Diencephalon (tissue), 2 donors: ENCODE measurements around a stretch of chr9.

- RAMPAGE, long total RNA, result no peak
These were observed 13.5 kb upstream of the NUP214 start for GRCh38 chr9:131111726-131112373.

- RAMPAGE, long total RNA, result no peak
These were observed 8.6 kb upstream of the NUP214 start for GRCh38 chr9:131116440-131117604.

GRCh38 chr9:131140306-131140758 lies 14.9 kb downstream of the NUP214 start:
- RAMPAGE, long total RNA, result no peak

GRCh38 chr9:131149844-131151120 lies 24.9 kb downstream of the NUP214 start:
- RAMPAGE, long total RNA, result no peak

- RAMPAGE, long total RNA, result no peak
These were observed 72.1 kb downstream of the FAM78A start for GRCh38 chr9:131204201-131204652.

GRCh38 chr9:131252093-131252528 lies 24.2 kb downstream of the FAM78A start:
- RAMPAGE, long total RNA, result no peak

- RAMPAGE, long total RNA, result no peak
These were observed 22.3 kb downstream of the FAM78A start for GRCh38 chr9:131253912-131254525.

- RAMPAGE, long total RNA, result no peak
These were observed 17.6 kb downstream of the FAM78A start for GRCh38 chr9:131258527-131259332.

DNA sequence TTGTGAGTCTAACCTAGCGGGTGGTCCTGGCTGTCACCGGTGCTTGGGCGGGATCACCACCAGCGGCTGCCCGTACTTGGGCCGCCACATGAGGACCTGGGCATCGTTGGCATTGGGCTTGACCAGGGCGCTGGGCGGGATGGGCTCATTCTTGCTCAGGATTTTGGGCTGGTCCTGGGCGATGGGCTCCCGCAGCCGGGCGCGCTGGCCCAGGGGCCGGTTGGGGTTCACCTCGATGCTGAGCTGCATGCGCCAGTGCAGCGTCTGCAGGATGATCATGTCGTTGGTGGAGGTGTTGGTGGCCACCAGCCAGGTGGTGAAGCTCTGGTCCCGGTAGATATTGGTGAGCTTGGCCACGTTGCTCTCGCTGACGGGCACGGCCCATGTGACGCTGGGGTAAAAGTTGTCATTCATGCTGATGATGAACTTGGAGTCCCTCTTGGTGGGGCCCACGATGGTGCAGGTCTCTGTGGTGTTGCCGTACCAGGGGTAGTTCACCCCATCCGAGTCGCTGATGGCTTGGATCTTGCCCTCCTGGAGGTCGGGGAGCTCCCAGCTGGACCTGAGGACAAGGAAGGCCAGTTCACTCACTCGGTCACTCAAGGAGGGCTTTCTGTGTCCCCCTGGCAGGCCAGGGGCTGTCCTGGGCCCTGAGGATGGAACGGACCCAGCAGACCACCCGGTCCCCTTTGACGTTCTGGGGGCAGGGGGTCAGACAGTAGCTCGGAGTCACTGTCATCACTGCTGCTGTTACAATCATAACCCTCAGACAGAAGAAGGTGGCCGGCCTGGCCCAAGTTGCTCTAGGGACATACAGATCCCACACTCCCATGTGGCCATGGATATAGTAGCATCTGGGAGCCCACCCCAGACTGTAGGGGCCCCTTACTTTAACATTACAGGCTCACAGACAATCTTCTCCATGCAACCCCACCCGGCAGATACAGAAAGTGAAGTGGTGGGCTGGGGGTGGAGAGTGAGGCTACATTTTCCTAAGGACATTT lies 15.2 kb downstream of the FAM78A start:
- RAMPAGE, long total RNA, result no peak

GRCh38 chr9:131280051-131280491 lies 3.8 kb upstream of the FAM78A start:
- RAMPAGE, long total RNA, result no peak

- RAMPAGE, long total RNA, result no peak
These were observed 45.3 kb downstream of the PLPP7 start for GRCh38 chr9:131334667-131335357.

- RAMPAGE, long total RNA, result no peak
These were observed 612 bp downstream of the PRRC2B start for GRCh38 chr9:131394332-131395063.

GRCh38 chr9:131396824-131397659 lies 3.2 kb downstream of the PRRC2B start:
- RAMPAGE, long total RNA, result no peak

- RAMPAGE, long total RNA, result no peak
These were observed 8.3 kb downstream of the PRRC2B start for GRCh38 chr9:131402142-131402581.

DNA sequence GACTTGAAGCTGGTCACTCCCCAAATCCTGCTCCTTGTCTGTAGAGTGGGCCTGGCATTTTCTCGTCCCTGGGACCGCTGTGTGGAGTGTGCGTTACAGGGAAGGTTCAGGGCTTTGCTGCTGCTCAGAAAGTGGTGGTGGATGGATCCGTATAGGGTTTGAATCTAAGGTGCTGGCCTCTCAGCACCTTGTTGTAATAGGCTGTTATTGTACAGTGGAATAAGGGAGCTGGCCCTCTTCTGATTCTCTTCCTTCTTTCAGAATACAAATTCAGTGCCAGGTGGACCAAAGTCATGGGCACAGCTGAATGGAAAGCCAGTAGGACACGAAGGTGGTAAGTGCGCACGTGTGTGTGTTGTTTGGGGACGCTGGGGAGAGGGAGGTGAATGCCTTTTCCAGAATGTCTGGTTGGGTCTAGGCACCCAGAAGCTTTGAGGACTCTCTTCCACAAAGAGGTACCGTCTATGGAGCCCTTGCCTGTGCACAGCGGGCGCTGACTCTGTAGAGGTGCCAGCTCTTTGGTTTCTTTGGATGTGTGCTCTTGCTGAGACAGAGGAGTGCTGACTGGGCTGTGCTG lies 44.9 kb downstream of the PRRC2B start:
- RAMPAGE, long total RNA, result no peak

GRCh38 chr9:131443610-131443909 lies 49.7 kb downstream of the PRRC2B start:
- RAMPAGE, long total RNA, result no peak

- RAMPAGE, long total RNA, result no peak
These were observed 5.5 kb upstream of the POMT1 start for GRCh38 chr9:131497109-131497645.

GRCh38 chr9:131499685-131500342 lies 2.9 kb upstream of the POMT1 start:
- RAMPAGE, long total RNA, result no peak

DNA sequence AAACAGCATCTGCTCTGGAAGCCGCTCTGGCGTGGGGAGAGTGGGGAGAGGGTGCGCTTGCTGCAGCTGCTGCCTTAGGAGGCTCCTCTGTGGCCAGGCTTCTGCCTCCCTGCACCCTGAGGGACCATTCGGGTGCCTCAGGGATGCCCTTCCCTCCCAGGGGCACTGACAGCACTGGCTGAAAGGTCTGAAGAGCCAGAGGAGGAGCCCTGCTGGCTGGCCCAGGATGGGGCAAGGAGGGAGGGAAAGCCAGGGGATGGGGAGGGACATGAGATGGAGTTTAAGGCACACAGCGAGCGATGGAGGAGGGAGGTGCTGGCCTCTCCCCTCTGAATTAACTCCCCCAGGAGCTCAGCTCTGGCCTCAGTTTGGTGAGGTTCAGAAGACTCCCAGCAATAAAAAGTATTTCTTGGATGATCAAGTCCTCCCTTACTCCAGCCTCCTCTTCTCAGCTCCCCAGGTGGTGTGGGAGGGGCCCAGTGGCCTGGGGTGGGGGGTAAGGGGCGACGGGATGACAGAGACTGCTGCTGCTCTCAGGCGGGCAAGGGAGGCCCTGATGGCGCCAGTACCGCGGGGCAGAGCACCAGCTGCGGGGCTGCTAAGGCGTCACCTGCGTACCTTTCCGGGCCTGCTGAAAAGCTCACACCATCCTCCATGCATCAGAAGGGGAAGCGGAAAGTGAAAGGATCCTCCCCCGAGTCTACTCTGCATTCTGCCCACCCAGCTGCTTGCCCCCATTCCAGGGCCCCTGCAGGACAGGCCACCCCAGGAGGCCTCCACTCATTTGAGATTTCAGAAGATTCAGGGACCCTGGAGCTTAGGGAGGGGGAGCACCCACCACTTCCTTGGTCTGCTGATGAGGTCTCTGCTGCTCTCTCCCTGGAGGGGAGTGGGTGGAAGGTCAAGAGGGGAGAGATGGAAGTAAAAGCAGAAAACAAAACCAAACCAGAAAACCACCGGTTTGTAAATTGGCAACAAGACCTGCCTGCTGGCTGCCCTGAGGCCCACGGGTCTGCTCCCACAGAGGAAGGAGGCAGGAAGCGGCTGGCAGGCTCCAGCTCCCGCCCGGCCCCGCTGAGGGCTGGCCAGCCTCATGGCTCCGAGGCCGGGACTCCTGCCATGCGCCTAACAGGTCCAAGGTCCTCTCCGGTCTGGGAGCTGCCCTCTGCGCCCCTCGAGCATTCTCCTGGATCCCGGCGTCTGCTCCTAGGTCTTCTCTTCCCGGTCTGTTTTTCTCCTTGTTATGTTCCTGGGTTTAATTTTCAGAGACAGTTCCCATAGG lies 33.4 kb downstream of the PRRT1B start:
- RAMPAGE, long total RNA, result no peak

GRCh38 chr9:131612971-131613273 lies 67.6 kb downstream of the PRRT1B start:
- RAMPAGE, long total RNA, result no peak